Retinal pigment epithelial cell (primary cell): ENCODE results near the gene ID2.

- RRBS = no CpG with 5 or more reads among the region's 18 CpGs
These were observed 969.6 kb downstream of the DCDC2C start for GRCh38 chr2:4672952-4673385.

- RRBS = no CpG with 5 or more reads among the region's 11 CpGs
These were observed 282.2 kb upstream of the SOX11 start for GRCh38 chr2:5409828-5410554.

DNA sequence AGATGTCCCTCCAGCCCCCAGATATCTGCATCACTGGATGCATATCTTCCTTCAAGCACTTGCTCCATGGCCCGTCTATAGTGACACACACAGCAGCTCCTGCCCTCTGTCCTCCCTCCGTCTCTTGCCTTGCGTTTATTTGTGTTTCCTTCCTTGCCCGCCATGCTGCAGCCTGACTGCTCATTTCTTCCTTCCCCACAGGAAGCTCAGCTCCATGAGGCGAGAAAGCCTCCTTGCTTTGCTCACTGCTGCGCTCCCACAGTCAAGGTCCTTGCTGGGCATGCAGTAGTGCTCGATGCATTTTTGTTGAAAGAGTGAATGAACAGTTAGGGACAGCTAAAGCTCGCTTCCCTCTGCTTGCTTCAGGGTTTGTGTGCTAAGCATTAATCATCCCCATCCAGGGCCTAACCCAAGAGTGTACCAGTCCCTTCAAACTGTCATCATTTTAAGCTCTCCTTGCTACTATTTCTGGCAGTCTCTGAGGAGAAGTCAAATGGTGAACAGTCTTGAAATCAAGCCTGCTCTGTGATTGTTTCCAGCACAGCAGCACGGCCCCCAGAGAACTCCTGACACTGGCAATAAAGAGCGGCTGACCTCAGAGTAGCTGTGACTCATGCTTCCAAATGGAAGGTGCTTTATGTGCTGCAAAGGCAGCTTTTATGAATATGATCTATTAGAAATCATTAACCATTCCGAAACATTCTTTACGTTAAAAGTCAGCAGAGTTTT lies 171.7 kb upstream of the SOX11 start:
- RRBS = no CpG with 5 or more reads among the region's 12 CpGs

DNA sequence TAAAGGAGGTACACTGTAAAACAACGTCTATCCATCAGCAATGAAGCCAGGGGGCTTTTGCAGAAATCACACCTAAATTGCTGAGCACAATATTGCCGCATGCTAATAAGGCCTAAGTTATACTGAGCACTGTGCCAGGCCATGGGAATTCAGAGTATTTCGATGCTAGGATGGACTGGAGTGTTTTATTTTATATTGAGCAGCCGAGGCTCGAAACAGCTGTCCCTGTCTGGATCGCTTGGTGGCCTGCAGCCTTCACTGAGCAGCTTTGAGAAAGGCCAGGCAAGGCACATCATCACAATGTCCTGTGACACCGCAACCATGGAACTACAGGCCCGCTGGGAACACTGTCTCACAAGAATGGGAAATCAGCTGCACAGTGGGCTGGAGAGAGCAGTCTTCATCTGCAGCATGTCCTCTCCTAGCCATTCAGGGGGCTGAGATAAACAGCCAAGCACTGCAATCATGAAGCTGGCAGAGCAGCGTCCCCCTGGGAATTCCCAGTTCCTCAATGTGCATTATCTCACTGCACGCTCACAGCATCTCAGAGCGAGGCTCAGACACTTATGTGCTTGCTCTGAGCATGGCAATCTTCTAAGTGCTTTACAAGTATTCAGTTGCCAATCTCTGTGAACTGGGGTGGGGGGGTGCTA lies 2.0 kb downstream of the CMPK2 start:
- RRBS = no CpG with 5 or more reads among the region's 11 CpGs

GRCh38 chr2:7610010-7610580 lies 692.9 kb downstream of the RNF144A start:
- RRBS = no CpG with 5 or more reads among the region's 11 CpGs

GRCh38 chr2:8058801-8059101 lies 623.1 kb upstream of the ID2 start:
- RRBS = no CpG with 5 or more reads among the region's 2 CpGs

DNA sequence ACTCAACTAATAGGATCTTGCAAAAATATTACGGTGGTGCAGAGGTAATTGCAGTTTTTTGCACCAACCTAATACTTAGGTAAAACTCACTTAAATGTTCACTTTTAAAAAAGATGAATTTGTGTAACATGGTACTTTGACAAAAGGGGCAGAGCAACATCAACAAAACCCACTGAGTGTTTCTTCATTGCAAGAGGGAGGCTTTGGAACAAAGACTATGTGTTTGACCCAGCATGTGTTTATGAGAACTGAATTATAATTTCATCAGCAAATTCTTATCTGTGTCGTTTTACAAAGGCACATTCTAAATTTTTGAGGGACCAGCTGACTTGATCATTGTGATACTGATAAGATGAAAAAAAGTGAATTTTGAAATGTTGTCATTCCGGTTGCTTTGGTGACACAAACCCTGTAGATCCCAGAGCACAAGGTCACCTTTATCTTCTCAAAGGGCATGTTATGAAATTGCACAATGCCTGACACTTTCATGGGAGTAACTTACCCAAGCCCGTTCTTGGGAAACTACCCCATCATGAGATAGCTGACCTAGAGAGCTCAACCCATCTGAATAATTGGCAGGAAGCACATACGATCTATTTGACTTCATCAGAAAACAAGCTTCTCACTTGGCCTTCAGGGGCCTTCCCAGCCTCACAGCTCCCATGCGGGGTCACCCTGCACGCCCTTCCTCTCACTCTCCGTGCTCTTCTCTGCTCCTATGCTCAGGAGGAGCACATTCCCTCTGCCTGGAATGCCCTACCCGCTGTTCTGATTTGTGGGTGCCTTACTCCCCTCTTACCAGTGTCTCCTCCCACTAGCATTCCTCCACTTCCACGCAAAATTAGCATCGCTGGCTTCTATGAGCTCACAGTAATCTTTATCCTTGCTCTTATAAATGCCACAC lies 556.1 kb upstream of the ID2 start:
- RRBS = no CpG with 5 or more reads among the region's 11 CpGs

- RRBS = no CpG with 5 or more reads among the region's 19 CpGs
These were observed 519.3 kb upstream of the ID2 start for GRCh38 chr2:8162419-8163020.

GRCh38 chr2:8281695-8283041 lies 399.7 kb upstream of the ID2 start:
- RRBS = no CpG with 5 or more reads among the region's 38 CpGs

DNA sequence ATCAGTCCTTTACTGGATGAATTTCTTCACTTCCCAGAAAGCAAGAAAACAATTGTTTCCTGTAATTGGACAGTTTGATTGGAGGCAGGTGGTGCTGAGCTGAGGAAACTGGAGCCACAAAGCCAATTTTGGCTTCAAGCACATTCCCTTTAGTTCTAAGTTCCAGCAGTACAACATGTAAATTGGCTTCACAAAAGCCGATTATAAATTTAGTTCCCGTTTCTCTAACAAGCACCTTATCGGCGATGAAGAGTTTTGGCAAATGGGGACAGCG lies 190.6 kb upstream of the ID2 start:
- RRBS = no CpG with 5 or more reads among the region's 5 CpGs

- RRBS = no CpG with 5 or more reads among the region's 18 CpGs
These were observed 54.8 kb upstream of the ID2 start for GRCh38 chr2:8626920-8627573.

DNA sequence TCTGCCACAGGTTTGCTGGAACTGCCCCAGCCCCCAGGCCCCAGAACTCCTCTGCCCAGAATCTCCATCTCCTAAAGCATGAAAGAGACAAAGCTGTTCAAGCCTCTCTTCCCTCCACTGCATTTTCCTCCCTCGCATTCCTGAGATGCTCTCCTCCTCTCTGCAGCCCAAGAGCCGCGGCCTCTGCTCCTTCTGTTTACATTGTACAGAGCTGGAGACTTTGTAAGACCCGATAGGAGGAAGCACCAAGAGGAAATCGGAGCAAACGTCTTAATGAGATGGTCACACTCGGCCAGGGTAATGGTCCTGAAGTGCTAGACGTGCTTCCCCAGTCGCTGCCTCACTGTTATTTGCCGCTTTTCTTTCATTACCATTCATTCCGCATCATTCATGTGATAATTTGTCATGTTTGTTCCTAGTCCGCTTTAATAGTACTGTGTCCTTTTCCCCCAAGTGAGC lies 45.1 kb upstream of the ID2 start:
- RRBS = no CpG with 5 or more reads among the region's 12 CpGs

- RRBS = under 1% methylated on average over 7 of the region's 43 CpGs
These were observed at the start of gene ID2 for GRCh38 chr2:8681987-8682575. Gene ID2 (plus strand): TSS chr2:8682056.

- RRBS = 2% methylated on average over 12 of the region's 61 CpGs
These were observed 3.2 kb downstream of the ID2 start for GRCh38 chr2:8684927-8685527.

- RRBS = no CpG with 5 or more reads among the region's 8 CpGs
These were observed 648 bp downstream of the KIDINS220 start for GRCh38 chr2:8836793-8837137.

DNA sequence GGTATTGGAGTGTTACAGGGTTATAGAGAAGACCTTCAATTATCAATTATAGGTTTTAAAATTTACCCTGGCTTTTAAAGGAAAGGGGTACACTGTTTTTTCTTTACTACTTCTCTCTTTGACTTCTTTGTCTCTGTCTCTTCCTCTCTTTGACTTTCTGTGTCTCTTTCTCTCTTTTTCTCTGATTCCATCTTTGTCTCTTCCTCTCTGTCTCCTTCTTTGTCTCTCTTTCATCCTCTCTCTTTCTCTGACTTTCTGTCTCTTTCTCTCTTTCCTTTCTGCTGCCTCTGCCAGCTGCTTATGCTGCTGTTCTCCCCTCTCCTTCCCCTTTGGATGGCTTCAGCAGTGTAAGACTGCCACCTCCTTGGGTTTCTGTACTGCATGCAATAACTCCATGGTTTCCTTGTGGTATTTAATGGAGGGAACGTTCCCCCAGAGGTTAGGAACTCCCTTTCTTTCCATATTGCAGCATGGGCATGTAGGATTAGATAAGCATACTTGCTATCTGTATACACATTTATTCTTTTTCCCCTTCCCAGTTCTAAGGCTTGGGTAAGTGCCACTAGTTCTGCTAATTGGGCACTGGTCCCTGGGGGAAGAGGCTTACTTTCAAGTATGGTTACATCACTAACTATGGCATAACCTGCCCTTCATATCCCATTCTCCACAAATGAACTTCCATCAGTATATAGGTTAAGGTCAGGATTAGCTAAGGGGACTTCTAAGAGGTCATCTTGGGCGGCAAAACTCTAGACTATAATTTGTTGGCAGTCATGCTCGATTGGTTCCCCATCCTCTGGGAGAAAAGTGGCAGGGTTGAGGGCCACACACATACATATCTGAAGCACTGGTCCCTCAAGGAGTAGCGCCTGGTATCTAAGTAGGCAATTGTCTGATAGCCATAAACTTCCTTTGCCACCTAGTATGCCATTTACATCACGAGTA lies 59.9 kb upstream of the KIDINS220 start:
- RRBS = no CpG with 5 or more reads among the region's 5 CpGs

GRCh38 chr2:8996764-8997742 lies 6.4 kb downstream of the MBOAT2 start:
- RRBS = no CpG with 5 or more reads among the region's 12 CpGs

- RRBS = 28% methylated on average over 3 of the region's 9 CpGs
These were observed 98.5 kb upstream of the ASAP2 start for GRCh38 chr2:9108079-9108635.

DNA sequence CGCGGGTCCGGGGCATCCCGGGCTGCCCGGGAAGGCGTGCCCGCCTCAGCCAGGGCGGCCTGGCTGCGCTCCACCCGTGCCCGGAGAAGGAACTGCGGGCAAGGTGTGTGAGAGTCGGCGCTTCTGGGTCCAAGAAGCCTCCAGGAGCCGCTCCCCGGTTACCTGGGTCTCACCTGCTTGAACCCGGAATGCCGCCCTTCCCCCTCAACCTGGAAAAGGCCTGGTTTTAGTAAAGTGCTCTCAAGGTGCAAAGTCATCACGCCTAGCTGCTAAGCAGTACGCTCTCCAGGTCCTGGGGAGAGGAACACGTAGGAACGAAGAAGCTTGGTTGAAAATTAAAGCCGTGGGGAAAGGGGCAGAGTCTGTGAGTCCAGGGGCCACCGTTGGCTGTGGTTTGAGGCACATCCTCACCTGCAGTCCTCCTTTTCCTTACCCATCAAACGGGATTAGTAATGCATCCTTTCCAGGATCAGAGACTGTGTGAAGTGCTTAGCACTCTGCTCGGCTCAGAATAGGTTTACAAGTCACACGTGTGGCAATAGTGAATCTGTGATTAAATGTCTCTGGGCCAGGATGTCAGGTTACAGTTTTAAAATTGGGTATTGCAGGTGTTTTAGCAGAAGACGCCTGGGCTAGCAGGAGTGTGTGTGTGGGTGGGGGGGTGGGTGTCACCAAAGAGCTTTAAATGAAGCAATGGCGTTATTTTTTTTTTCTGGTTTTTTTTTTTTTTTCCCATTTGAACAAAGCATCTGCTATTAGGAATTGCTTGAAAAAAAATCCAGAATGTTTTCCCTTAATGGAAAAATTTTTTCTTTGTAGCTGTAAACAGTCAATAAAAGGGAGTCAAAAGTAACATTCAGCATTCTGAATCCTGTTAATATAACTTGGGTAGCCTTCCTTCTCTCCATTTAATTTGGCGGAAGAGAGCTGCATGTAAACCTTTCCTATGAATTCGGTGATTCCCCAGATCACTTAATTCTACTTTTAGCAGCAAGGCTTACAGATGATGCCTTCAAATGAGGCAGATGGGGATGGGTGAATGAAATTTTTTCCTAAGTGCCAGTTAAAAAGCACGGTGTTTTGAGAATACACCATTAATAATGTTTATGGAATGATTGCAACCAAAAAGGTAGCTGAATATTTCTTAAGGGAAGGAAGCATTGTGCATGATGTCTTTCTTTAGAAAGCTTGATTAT lies 1.5 kb downstream of the ASAP2 start:
- RRBS = under 1% methylated on average over 14 of the region's 32 CpGs

DNA sequence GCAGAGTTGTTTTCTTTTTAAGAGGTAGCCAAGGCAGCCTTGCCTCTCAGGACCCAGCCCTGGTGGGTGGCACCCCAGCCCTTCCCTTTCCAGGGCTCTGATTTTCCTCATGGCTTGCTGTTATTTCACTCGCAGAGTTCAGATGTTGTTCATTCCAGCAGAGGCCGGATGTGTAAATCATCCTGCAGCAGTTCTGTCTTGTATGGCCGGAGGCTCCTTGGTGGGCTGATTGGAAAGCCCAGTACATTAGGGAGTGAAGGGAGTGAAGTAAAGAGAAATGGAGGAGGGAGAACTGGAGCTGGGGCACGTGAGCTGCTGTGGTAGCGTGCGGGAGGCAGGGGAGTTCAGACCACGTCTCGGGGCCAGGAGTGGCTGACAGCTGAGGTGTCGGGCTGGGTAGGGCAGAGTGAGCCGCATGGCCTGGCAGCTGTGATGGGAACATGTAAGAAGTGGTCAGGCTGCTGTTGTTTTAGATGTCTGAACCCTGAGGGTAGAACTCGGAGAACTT lies 28.8 kb downstream of the ASAP2 start:
- RRBS = 14% methylated on average over 1 of the region's 11 CpGs